WTC11 (cell line): ENCODE measurements around a stretch of chrX.

- PRO-cap, result no peak
These were observed 19.5 kb downstream of the DDX3X start for GRCh38 chrX:41353302-41353976.

DNA sequence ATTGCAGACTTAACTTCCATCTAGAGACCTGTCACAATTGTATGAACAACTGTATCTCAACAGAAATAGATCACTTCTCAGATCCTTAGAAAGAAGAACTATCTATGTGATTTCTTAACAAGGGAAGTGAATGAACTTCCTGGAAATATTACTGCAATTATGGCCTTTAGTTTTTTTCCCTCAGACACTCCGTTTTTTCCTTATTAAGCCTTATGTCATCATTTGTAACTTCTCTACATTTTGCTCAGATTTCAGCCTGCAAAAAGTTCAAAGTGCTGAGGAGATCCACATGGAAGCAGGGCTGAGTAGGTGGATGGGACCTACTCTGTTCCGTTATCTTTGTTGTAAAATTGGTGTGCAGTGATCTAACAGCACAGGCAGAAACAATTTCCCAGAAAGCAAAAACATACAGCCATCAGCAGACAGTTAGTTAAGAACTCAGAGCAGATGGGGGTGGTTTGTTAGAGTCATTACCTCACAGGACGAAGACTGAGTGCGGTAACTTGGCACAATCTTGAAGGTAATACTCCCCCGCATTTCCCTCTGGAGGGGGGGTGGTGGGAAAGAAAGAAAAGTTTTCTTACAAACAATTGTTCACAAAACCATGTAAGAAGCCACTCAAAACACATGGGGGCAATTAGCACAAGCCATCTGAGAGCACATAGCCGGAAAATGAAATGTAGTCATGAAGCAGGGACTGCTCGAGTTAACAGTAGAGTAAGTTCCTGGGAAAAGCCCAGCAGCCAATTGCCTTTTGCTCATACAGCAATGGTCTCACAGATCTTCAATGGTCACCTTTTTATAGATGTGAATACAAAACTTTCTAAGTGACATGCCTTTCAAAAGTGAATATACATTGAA lies 112.4 kb downstream of the NYX start:
- PRO-cap, result no peak

GRCh38 chrX:41705544-41706261 lies 16.9 kb downstream of the GPR34 start:
- PRO-cap, result no peak

- PRO-cap, result no peak
These were observed 9.9 kb downstream of the GPR82 start for GRCh38 chrX:41733756-41734363.

DNA sequence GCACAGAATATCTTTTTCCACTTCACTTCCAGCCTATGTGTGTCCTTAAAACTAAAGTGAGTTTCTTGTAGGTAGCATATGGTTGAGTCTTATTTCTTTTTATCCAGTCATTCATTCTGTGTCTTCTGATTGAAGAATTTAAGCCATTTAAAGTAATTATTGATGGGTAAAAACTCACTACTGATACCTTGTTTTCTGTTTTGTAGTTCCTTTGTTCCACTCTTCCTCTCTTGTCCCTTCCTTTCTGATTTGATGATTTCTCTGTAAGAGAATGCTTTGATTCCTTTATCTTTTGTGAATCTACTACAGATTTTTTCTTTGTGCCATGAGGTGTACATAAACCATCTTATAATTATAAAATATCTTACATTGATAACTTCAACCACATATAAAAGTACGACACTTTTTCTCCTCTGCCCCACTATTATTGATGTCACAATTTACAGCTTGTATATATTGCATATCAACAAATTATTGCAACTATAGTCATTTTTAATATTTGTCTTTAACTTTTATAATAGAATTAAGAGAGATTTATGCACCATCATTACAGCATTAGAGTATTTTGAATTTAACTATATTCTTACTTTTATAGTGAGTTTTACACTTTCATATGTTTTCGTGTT lies 24.0 kb downstream of the CASK start:
- PRO-cap, result no peak

DNA sequence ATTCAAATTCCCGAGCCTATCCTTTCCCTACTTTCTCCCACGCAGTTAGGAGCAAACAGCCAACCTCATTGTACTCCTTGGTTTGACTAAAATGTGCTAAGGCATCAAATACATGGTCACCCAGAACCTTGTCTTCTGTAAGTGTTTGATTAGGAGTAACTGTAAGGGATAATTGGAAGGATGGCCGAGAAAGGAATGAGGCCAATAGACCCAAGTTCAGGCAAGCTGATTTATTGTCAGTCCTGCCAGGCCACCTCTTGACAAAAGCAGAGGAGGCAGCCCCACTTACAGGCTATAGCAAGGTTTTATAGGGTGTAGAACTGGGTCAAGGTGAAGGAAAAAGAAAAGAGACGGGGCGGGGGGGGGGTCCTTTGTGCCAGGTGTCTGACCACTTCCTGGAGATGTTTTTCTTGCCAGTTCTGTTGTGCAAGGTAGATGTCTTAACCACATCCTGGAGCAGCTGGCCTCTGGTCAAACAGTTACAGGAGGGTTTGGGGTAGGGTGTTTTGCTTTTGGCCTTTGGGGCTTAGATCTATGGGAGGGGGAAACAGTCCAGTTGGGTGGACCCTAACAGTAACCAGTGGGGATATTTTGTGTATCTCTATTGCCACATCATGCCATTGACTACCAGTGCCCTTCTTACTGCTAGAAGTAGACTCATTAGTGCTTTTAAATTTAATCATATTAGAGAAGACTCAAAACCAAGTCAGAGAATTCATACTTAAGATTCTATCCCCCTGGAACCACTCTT lies 165.6 kb upstream of the PPP1R2C start:
- PRO-cap, result no peak

DNA sequence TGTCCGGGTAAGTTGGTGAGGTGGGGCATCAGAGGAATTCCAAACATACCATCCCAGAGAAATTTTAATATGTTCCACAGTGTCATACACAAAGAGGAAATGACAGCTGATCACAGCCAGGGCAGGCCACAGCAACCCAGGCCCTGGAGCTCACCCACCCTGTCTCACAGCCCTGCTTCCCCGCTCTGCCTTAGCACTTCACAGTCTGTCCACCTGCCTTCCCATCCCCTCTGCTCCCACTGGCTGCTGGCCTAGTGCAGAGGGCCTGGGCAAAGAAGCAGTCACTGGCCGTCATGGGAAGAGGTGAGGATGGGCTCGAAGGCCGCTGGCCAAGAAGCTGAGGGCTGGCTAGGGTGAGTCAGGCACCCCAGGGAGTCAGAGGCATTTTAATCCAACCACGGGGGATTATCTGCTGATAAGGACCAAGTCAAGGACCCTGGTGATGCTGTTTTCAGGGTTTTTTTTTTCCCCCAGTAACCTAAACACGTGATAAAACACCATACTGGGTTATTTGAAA lies 3.1 kb downstream of the NDP start:
- PRO-cap, result no peak

DNA sequence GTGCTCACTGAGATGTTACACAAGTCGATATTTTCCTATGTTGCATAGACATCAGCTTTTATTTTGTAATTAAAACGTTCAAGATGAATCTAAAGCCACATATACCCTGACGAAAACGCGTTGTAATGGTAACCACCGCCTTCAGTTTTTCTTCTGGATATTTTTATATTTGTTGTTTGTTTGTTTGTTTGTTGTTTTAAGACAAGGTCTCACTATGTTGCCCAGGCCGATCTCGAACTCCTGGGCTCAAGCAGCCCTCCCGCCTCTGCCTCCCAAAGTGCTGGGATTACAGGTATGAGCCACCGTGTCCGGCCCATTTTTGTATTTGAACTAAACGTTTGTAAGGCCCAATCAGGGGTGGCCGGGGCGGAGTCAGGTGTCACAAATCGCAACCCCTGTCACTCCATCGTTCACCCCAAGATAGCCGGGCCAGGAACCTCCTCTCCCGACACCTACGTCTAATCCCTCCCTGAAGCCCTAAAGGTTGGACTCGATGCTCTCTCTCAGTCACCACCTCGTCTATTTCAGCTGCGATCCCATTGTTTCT lies 642 bp upstream of the EFHC2 start:
- PRO-cap, result no peak

GRCh38 chrX:44344588-44345025 lies 1.1 kb upstream of the EFHC2 start:
- PRO-cap, result no peak

DNA sequence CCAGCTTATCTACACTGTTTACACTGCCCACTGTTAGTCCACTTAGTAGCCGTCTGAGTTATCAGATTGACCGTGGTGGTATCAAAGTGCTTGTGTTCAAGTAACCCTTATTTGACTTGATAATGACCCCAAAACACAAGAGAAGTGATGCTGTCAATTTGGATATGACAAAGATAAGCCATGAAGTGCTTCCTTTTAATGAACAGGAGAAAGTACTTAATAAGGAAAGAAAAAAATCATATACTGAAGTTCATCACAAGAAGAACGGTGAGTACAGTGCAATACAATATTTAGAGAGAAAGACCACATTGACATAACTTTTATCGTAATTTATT lies 42.7 kb downstream of the KDM6A start:
- PRO-cap, result no peak

DNA sequence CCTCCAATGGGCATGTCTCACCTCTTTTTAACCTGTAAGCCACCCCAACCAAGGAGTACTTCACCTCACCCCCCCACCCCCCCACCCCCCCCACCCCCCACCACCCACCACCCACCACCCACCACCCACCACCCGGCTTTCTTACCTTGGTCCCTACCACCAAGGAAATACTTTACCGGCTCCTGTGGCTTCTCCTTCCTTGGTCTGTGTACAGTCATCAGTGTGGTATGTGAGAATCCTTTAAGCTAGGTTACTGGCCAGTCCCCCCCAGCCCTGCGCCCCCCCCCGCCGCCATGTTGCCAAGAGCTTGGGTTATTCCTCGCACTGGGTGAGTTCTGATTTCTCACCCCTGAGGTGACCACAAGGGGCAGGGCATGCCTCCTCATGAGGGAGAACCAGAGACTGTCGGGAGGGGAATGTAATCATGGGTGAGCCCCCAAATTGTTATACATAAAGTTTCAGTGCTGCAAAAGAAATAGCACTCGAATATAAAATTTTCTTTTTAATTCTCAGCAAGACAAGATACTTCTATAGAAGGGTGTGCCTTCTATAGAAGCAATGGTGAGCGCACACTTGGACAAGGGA lies 133.0 kb downstream of the KDM6A start:
- PRO-cap, result no peak

GRCh38 chrX:45810997-45811929 lies 610.6 kb upstream of the DIPK2B start:
- PRO-cap, result no peak

DNA sequence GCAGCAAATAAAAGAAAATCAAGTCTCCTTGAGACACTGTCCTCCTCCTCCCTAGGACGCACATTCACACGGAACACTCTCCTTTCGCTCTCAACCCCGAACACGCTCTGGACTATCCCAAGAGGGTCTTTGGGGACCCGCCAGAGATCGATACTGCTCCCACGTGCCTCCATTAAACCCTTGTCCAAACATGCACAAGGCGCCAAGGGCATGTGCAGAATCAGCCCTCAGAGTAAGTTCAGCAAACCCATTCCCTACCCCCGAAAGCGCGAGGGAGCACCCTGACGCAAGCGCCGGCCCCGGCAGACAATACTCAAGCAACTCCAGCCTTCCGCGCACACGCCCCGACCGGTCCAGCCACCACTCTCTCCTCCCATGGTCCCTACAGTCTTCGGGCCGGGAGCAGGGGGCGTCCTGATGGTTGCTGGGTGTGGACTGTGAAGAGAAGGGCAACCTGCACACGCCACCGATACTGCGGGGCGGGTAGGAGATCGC lies 596.5 kb upstream of the KRBOX4 start:
- PRO-cap, result bidirectional peak, plus-strand start at position 336 of the sequence, minus-strand start at position 109 of the sequence

- PRO-cap, result no peak
These were observed 9.2 kb downstream of the KRBOX4 start for GRCh38 chrX:46456380-46456702.

- PRO-cap, result no peak
These were observed 9.3 kb downstream of the CHST7 start for GRCh38 chrX:46582808-46583345.

- PRO-cap, result no peak
These were observed 14.8 kb downstream of the CHST7 start for GRCh38 chrX:46588219-46588825.

GRCh38 chrX:46602162-46603127 lies 28.9 kb downstream of the CHST7 start:
- PRO-cap, result no peak

DNA sequence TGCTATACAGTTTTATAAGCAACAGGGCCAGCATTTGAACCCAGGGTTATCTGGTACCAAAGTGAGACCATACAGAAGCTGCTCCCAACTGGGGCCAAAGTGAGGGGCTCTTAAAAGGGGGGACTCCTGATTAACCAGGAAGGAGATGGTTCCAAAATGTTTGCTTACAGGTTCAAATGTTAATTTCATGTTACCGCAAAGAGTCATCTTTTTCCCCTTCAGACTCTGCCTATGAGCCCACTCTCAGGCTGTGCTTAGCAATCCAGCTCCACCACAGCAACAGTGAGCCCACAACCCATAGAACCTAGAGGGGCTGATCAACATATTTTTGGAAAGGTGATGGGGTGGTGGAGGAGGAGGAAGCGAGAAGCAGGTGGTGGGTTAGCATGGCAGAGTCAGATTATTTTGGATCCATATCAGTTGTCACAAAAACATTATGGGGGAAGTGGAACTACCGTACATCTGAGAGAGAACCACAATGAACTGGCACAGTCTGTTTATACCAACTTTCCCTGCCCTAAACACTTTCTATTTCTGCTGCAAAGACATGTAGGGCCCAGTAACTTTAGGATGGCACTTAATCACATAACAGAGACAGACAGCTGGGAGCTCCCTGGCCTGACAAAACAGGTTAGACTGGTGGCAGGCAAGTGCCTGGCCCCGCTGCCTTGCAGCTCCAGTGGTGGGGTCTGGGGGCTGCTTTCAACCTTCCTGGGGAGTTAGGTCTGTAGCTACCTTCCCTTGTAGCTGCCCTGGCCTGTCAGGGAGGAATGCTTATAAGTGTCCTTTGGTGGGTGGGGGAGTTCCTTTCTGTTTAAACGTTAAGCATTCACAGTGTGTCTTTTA lies 4.3 kb downstream of the SLC9A7 start:
- PRO-cap, result no peak

DNA sequence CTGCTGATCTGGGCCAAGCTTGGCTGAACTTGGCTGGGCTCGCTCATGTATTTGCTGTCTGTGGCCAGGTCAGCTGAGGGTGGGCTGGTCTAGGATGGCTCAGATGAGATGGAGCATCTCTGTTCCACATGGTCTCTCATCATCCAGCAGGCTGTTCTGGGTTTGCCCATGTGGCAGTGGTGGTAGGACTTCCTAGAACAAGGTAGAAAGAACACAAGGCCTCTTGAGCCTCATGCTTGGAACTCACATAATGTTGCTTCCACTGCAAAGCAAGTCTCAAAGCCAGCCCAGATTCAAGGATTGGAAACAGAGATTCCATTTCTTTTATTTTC lies 16.4 kb upstream of the SLC9A7 start:
- PRO-cap, result no peak

DNA sequence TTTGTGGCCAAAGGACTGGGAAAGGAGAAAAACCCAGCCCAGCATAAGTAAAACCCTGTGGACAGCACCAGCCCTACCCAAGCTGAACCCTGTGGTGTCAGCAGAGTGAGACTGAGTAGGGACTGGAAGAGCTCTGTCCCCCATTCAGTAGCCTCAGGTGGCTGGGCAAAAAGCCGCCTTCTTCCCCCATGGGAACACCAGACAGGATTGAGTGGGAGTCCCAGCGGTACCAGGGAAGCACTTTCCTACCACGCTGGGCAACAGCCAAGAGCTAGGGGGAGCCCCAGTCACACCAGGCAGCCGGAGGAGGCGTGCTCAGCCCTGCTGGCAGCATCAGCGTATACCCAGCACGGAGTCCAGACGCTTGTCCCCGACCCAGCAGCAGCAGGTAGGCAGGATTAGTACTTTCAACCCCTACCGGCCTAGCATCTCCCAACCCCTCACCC lies 8.6 kb upstream of the JADE3 start:
- PRO-cap, result no peak